ENCODE data around the genes PTPRT, L3MBTL1 and OSER1.

DNA sequence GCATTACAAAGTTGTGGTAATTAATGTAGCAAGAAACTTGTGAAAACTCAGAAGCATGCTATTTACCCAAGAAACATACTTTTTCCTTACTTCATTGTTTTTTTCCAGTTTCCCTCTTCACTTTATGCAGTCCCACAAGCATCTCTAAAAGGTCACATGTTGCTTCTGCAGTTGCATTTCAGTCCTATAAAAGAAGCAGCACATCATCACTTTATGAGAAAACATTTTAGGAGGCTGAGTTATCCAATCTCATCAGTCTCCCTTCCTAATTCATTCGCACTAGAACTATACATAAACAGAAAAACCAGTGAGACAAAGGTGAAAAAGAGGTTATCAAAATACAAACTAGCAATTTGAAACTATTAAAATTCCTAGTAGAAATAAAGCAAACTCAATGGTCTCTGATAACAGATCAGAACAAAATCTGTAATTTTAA is 48.6 kb downstream of the ZHX3 start:
- RRBS: no CpG with 5 or more reads among the region's 1 CpG

DNA sequence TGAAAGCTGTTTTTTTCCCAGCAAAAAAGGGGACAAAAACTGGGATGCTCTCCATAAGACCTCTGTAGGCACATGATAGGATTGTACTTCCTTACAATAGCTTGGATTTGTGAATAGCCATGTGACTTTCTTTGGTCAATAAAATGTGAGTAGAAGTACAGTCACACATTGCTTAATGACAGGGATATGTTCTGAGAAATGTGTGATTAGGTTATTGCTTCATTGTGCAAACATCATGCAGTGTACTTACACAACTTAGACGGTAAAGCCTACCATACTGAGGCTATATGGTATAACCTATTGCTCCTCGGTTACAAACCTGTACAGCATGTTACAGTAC is 4.1 kb upstream of the ZHX3 start:
- RRBS: no CpG with 5 or more reads among the region's 2 CpGs

- RRBS: no CpG with 5 or more reads among the region's 32 CpGs
These were observed 727 bp upstream of the LPIN3 start for GRCh38 chr20:41339800-41340388.

DNA sequence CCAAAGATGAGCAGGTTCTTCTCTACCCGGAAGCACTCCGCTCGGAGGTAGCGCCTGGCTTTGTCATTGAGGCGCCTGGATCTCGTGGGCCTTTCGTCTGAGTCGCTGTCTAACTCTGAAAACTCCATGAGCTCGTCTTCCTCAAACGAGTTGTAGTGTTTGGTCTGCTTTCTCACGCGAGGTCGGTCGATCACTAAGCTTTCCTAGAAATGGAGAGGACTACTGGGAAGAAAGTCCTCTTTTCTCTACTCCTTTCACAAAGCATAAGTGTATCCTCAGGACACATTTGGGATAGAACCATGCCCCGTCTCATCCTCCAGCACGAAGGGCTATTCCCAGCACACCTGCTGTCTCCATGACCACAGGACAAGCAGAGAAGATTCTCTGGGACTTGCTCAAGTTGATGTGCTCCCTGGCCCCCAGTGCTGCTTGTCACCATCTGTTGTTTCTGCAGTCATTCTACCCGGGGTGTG is 86.2 kb upstream of the EMILIN3 start:
- RRBS: no CpG with 5 or more reads among the region's 17 CpGs

- RRBS: no CpG with 5 or more reads among the region's 11 CpGs
These were observed 86.9 kb upstream of the EMILIN3 start for GRCh38 chr20:41453213-41454146.

DNA sequence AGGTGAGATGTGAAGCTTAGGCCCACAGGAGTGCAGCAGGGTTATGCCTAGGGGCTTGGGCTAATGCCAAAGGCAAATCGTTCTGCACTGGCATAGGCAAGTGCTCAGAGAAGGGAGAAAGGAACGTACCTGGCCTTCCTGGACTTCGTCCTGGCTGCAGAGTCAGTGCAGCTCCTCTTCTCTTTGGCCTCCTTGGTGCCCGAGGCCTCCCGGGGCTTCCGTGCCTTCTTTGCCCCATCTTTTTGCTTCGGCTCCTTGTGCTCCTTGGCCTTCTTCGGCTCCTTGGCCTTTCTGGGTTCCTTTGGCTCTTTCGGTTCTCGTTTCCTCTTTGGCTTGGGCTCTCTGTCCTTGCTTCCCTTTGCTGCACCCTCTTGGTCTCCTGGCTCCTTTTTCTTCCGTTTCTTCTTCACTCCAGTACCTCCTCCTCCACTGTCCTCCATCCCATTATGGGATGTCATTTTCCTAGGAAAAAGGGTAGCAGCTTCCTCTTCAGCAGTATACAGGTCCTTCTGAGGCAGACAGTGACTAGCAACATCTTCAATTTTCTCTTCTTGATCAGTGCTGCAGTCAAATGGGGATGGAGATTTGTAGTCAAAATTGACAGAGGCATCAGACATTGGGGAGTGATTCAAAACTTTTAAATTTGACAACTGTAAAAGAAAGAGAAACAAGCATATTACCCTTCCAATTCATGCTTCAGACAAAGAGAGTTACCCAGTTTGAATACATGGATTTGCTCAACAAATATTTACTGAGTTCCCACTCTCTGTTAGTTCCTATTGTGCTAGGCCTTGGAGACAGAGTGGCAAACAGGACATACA is 85.0 kb downstream of the CHD6 start:
- RRBS: no CpG with 5 or more reads among the region's 11 CpGs

- RRBS: no CpG with 5 or more reads among the region's 41 CpGs
These were observed 75.2 kb upstream of the CHD6 start for GRCh38 chr20:41693099-41694149.

GRCh38 chr20:41696371-41697083 is 78.3 kb upstream of the CHD6 start:
- RRBS: no CpG with 5 or more reads among the region's 4 CpGs

- RRBS: 2% methylated on average over 35 of the region's 85 CpGs
These were observed at the start of gene PTPRT for GRCh38 chr20:43189789-43190323. Gene PTPRT (minus strand): TSS chr20:43189906.

- RRBS: no CpG with 5 or more reads among the region's 13 CpGs
These were observed 662 bp upstream of the SRSF6 start for GRCh38 chr20:43457135-43457333.

DNA sequence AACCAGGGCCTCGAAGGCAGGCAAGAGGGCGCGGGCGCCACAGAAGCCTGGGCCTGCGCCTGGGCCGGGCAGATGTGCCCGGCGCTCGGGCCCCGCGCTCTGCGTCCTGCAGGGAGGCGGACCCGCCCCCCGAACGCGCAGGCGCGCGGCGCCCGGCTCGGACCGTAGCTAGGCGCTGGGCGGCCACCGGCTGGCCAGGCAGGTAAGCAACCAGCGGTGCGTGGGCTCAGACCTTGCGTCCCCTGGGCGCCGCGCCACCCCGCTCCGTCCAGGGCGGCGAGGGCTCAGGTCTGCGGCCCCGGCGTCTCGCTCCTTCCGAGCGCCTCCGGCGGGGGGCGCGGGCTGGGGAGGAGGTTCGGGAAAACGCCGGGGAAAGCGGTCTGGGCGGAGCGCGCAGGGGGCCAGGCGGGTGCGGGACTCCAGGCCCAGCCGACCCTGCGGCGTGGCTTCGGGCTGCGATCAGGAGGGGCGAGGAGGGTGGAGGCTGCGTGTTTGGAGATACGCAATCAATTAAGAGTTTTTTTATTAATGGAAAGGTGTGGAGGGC is at the start of gene L3MBTL1:
Gene L3MBTL1, plus strand, starts transcription at position 155 of the 547 bp plus-strand sequence.
- RRBS: 2% methylated on average over 30 of the region's 64 CpGs

DNA sequence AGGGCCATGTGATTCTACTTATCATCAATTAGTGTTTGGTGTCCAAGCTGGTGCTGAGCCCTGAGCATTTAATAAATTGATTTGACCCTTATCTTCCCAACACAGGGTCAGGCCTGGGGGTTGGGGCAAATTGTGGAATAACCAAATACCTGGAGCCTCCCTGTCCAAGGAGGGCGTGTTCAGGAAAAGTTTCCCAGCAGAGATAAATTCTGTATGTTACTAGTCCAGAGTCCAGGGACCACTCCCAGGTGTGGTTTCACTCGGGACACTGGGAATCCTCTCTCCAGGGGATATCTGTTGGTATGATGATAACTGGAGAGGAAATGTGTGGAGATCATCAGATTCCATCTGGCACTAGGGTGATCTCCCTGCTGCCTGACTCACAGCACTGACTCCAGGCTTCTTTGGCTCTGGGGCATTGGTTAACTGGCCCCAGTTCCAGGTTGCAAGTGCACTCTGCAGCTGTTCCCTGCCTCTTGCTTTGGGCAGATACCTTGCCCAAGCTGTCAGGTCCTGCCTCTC is 3.8 kb upstream of the MYBL2 start:
- RRBS: no CpG with 5 or more reads among the region's 2 CpGs

DNA sequence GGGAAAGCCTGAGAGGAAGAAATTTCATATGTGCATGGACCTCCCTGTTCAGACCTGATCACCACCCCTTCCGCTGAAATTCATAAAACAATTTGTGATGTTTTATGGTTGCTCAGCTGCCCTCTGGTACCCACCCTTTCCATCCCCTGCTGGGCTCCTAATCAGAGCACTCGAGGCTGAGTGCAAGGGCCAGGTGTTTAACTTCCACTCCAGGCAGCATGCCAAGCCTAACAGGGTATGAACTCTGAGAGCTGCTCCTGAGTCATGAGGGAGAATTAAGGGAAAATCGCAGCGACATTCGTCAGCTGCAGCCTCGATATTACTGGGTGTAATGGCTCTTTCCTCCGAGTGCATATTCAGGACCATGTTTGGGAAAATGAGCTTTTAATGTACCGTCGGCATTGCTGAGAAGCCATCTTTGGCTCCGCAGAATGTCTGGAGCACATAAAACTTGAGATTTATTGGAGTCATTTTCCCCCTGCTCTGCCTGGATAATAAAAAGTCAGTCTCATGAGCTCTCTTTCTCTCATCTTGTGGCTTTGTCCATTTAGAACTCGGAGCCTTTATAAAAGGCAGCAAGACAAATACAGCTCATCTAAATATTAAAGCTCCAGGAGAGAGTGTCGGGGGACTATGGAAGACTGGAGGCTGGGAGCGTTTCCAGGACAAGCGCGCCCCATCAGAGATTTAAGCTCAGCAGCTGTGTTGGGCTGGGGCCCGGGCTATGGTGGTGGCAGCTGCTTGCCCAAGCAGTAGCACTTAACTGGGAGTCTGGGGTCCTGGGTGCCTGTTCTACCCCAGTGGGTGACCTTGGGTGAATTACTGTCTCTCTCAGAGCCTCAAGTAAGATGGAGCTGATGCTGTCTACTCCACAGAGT is 103.7 kb downstream of the TOX2 start:
- RRBS: no CpG with 5 or more reads among the region's 16 CpGs

DNA sequence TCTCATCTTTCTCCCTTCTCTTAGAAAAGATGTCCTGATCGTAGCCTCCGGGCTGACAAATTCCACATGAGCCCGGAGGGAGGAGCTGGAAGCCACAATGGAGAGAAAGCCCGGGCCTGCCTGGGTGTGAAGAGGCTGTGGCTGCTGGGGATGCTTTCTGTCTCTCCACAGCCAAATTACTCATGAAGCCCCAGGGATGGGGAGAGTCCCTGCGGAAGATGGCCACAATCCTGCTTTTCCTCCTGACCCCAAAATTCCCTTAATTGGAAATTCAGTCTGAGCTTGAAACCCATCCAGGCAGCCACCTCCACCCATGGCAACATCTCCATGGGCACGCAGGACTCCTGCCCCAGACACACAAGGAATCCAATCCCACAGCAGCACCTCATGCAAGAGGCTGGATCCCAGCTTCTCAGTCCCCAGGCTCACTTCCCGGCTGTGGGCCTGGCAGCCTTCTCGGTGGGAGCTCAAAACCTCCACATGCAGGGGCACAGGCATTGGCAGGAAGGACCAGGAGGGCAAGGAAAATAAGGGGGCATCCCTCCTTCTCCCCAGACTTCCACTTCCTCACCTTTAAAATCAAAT is 32.4 kb downstream of the JPH2 start:
- RRBS: 48% methylated on average over 2 of the region's 8 CpGs

- RRBS: 1% methylated on average over 29 of the region's 67 CpGs
These were observed at the start of gene OSER1 for GRCh38 chr20:44210110-44210881. Gene OSER1 (minus strand): TSS chr20:44210771.

GRCh38 chr20:44393767-44394332 is 38.4 kb downstream of the HNF4A start:
- RRBS: no CpG with 5 or more reads among the region's 8 CpGs

GRCh38 chr20:44394333-44395123 is 39.0 kb downstream of the HNF4A start:
- RRBS: no CpG with 5 or more reads among the region's 11 CpGs

- RRBS: no CpG with 5 or more reads among the region's 12 CpGs
These were observed 46.0 kb downstream of the HNF4A start for GRCh38 chr20:44401451-44402031.

- RRBS: no CpG with 5 or more reads among the region's 9 CpGs
These were observed 51.1 kb downstream of the HNF4A start for GRCh38 chr20:44406510-44407174.

DNA sequence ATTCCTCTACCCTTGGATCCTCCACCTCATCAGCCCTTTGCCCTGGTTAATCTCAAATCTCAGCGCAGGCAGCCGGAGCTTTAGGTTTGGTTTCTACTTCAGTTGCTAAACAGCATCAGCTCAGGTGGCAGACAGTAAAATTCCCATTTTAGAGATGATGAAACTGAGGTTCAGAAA is 41.2 kb upstream of the TTPAL start:
- RRBS: no CpG with 5 or more reads among the region's 2 CpGs